Mammary microvascular endothelial cell (primary cell): ENCODE measurements around a stretch of chr4.

GRCh38 chr4:183268652-183269144 is 51.4 kb downstream of the CLDN22 start:
- RAMPAGE, long total RNA: no peak

GRCh38 chr4:183350665-183351046 is 28.4 kb upstream of the CLDN24 start:
- RAMPAGE, long total RNA: no peak

- RAMPAGE, long total RNA: no peak
Measured at GRCh38 chr4:183409950-183410412, 34.5 kb upstream of the CDKN2AIP start.

GRCh38 chr4:183444245-183444473 is 277 bp upstream of the CDKN2AIP start:
- RAMPAGE, long total RNA: no peak

DNA sequence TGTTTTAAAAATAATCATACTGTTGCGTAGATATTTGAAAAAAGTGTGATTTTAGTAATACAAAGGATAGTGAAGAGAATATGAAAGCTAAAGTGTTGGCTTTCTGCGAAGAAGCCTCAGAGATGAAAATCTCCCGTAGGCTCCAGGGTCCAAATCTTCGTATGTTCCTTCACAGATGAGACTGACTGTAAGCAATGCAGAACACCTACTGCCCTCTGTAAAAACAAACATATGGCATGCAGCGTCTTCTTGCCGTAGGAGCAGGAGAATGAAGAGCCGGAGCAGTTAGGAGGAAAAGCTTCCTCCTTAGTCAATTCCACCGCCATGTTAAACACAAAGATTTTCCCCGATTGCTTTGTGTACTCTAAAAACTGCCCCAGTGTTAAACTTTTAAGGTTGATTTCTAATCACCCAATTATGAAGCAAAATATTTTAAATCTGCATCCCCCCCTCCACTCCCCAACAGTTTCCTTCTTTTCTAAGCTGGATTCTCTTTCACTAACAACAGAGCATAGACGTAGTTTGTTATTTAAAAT is 22.5 kb downstream of the RWDD4 start:
- RAMPAGE, long total RNA: no peak

- RAMPAGE, long total RNA: no peak
Measured at GRCh38 chr4:183758392-183758712, 99.3 kb downstream of the TRAPPC11 start.

DNA sequence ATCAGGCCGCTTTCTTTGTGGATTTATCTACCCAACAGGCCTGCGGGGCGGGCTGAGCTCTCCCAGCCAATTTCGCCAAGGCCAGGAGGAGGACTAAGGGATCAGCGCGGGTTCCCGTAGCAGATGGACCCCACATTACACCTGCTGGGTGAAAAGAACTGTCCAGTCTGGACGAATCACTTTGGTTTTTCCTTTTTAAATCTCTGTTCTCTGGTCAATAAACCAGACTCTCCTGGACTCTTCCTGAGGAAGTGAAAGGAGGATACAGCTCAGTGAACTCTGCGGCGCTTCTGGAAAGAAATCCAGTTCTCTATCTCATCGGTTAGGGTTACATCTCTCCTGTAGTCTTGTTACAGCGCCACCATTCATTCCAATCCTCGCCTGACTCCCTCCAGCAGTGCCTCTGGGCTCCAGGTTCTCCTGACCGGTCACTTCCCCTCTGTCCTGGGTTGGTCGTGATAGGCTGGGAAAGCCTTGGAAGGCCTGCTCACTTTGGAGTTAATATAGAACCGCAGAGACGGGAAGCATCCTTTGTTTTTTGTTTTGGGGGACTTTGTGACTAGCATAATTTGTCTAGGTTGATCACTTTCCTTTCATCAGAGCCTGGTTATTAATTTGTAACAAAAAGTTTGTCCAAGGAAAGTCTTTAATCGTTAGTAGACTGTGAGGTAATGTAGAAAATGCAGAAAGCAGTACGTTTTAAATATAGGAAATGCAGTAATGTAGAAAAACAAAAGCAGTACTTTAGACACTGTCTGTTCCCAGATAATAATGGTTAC is 97.0 kb upstream of the STOX2 start:
- RAMPAGE, long total RNA: no peak

DNA sequence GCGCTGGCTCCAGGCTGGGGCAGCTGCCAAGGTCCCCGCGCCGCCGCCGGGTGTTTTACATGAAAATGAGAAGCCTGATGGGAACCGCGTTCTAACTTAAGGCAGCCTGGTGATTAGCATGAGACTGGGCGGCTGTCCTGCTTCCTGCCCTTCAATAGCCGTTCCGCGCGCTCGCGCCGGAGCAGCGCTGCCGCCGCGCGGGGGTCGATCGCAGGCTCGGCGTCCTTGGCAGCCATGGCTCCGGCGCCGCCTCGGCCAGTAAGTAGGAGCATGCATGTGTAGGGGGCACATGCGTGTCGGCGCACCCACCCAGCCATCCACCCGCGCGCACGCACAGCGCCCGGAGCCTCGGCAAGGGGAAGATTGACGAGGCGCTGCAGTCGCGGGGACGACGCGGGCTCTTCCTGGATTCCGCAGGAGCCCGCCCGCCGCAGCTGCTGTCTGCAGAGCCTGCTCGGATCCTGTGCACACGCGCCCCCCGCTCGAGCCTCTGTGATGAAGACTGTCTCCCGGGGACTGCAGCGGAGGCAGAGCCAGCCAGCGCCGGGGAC is 609 bp downstream of the STOX2 start:
- RAMPAGE, long total RNA: no peak

DNA sequence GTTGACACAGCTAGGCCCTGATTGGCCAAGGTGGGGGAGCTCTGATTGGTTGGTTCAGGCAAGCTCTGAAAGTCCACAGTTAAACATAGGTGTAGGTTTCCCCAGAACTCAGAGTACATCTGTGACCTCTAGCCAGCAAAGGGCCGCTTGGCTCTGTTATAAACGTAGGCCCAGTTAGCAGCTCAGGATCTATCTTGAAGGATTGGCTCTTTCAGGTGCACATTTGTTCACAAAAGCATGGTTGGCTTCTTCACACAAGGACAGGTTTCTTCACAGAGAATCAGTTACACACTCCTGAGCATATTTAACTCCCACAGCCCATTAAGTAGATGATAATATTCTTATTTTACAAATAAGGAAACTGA is 63.1 kb upstream of the ENPP6 start:
- RAMPAGE, long total RNA: no peak

DNA sequence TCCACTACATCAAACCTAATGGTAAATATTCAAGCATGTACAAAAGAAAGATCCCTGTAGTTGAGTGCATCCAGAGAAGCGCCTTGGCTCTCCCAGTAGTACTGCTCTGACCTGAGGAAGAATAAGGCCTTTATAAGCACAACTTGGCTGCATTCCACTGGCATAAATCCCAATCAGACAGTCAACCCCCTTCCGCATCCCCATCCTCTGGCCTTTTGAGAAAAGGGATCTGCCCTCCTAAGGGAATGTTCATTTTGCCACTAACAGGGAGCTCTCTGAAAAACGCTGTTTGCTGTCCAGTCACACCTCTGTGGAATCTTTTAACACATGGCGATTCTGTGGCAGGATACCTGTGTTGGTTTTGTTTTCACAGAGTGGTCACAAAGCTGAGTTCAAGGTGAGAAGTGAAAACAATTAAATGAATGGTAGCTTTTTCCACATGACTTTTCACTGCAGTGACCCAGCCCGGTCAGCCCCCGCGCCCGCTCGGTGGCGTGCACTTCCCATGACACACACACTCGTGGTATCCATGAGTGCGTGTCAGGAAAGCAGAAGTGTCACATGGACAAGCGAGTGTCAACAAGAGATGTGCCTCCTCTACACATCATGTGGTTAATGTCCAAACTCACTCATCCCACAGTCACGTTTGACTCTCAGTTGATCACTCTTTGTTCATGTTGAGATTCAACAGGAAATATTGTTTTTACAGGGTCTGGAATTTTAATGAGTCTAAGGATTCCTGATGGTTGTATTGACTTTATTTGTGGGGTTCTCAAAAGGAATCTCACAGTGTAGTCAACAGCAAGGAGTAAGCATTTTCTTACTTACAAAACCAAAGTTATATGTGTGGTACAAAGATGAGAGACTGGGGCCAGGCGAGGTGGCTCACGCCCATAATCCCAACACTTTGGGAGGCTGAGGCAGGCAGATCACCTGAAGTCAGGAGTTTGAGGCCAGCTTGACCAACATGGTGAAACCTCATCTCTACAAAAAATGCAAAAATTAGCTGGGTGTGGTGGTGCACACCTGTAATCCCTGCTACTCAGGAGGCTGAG is 112.3 kb upstream of the ENPP6 start:
- RAMPAGE, long total RNA: no peak

DNA sequence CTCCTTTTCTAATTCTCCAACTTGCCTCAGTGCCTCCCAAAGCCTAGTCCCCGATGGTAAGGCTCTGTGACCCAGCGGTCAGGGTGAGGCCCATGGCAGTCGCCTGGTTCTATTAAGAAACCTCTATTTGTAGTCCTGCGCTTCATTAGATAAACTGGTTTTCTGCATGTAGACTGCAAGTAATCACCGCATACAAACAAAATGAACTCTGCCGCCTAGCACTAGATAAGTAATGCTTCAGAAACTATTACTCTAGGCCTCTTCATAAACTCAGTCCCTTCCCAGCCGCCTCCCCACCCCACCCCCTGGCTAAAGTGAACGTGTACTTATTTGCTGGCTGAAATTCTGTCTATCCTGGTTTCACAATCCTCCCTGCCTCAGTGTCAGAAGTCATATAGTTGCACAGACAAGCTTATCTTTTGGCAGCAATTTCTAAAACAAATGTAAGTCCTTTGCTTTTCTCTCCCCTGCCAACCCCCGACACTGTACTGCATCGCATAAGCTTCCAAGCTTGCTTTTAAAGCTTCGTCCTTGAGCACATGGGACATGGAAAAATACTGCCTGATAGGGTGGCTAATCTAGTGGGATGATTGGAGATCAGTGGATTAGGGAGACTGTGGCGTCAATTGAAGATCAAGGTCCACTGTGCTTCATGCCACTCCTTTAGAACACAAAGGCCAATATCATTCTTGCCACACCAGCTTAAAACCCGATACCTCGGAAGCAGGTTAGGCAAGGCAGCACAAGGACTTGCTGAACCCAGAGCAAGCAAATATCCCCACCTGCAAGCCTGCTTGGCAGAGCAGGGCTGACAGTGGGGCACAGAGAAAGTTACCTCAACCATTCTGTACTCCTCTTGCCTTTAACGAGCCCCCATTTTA is 125.8 kb downstream of the IRF2 start:
- RAMPAGE, long total RNA: no peak

GRCh38 chr4:184392608-184393922 is 81.3 kb downstream of the IRF2 start:
- RAMPAGE, long total RNA: no peak

DNA sequence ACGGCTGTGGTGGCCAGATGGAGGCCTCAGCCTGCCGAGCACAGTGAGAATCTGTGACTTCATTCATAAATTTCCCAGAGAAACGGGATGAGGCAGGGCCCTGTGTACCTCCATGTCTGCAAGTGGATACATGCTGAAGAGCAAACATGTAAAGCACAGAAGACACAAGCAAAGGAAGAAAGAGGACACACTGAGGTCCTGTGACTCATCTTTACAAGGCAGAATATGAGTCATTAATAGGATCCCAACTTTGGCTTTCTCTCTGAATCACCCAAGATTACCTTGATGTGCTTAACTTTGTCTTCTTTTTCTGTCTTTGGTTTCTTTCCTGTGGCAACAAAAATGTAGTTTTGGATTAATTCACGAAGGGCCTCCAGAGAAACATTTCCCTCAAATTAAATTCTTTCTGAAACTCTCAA is 56.5 kb downstream of the IRF2 start:
- RAMPAGE, long total RNA: no peak

DNA sequence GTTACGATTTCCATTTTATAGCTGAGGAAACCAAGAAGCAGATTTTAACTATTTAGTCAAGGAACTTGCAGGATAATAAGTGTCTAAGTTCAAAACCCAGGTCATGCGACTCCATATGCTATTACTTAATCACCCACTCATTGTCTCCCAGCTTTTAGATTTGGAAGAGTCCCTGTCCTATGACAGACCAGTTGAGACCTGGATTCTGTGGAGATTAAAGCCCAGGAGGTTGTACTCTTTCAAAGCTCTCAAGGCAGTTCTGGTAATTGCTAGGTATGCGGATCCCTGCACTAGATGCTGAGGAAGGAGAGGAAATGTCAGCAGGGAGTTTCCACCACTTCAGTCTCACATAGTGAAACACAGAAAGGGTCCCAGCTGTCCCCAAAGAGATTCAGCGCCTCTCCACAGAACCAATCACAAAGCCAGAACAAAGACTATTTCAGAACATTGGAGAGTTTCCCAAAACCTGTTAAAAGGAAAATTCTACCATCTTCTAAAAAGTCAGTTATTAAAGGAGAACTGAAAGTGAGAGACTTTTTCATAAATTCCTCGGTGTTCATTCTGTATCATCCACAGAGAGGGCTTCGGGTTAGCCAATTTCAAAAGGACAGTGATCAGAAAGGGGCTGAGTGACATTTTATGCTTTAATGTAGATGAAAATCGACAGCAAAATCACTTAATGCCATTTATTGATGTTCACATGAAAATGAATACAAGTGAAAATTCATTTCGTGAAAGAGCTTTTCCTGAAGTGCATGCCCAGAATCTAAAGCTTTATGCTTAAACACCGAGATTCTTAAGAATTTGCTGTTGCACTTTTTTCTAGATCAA is 53.3 kb downstream of the IRF2 start:
- RAMPAGE, long total RNA: no peak

- RAMPAGE, long total RNA: no peak
Measured at GRCh38 chr4:184472263-184472660, 2.1 kb downstream of the IRF2 start.

GRCh38 chr4:184474758-184474945 is 302 bp upstream of the IRF2 start:
- RAMPAGE, long total RNA: no peak

- RAMPAGE, long total RNA: no peak
Measured at GRCh38 chr4:184625418-184626232, 23.6 kb downstream of the CASP3 start.

- RAMPAGE, long total RNA: no peak
Measured at GRCh38 chr4:184647896-184649066, 966 bp downstream of the CASP3 start.

DNA sequence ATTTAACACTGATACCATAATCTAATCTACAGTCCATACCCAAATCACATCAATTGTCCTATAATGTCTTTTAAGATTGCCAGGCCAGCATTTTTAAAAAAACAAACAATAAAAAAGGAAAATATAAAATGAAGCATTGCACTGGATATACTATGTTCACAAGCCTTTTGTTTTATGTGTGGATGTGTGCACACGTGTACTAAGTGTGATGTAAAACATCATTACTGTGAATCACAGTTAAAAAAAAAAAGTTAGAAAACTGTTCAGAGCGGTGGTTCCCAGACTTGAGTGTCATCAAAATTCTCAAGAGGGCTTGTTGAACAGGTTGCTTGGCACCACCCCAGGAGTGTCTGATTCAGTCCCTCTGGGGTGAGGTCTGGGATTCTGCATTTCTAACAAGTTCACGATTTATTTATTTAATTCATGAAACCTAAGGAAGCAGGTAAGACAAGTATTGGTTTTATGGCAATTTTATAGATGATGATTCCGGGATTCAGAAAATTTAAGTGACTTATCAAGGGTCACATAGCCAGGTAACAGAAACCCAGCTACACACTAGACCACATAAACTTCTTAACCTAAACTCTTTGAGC is 1.8 kb downstream of the CENPU start:
- RAMPAGE, long total RNA: no peak

DNA sequence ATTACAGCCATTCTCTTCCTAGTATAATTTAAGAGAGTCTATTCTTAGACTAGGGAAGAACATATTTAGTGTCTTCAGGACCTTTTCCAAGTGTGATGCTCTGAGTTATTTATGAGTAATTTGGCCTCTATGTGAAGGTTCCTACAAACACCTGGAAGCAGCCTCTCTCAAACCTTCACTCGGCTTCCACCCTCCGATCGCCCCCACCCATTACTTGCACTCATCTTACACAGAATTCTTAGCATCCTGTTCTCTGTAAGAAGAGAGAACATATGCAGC is 29.4 kb upstream of the CENPU start:
- RAMPAGE, long total RNA: no peak